Osteoblast (primary cell): ENCODE measurements around the gene C2orf73.

DNA sequence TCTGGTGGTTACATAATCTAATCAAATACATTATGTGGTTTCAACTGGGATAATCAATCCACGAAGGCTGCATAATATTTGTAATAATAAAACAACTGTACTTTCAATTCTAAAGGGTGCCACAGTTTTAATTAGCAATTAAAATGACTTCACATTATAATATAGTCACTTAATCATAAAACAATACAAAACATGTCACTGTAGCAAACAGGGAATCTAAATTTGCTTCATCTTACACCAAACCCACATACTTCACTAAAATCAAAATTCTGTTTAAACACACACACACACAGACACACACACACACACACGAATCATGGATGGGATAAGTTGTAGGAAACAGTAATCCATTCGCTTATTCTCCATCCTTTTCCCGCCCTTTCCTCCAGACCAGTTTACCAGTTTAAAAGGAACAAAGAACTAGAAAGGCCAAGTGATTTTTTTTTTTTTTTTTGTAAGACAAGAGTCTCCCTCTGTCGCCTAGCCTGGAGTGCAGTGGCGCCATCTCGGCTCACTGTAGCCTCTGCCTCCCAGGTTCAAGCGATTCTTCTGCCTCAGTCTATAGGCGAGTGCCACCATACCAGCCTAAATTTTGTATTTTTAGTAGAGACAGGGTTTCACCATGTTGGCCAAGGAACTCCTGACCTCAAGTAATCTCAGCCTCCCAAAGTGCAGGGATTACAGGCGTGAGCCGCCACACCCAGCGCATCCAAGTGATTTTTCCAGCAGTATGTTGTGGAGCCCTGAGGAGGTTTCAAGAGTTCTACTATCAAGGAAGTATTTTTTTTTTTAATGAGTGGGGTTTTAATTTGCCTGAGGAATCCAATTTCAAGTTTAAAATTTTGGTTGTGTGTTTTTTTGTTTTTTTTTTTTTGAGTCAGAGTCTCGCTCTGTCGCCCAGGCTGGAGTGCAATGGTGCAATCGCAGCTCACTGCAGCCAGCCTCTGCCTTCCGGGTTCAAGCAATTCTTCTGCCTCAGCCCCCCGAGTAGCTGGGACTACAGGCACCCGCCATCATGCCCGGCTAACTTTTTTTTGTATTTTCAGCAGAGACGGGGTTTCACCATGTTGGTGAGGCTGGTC is 5.6 kb downstream of the PSME4 start:
- CAGE, long polyA plus RNA: no peak
- RRBS: no CpG with 5 or more reads among the region's 20 CpGs

DNA sequence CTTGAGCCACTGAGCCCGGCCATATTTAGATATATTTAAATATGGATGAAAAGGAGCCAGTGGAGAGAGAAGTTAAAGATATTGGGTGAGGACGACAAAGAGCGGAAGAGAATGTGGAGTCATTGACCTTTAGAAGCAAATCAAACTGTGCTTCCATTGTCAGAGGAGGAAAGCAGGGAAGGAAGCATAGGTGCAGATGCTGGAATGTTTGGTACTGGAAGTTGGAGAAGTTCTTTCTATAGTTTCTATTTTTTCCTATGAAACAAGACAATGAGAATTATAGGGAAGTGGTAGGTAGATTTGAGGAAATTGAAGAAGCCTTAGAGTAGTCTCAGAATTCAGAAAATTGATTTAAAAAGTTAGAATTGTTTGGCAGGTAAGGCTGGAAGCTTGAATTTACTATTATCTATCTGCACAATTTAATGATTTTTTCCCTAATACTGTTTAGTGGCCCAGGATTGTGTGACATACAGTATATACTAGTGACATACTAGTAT is 3.3 kb downstream of the ACYP2 start:
- CAGE, long polyA plus RNA: no peak
- RRBS: no CpG with 5 or more reads among the region's 3 CpGs

GRCh38 chr2:54164026-54164742 is 91.8 kb downstream of the TSPYL6 start:
- CAGE, long polyA plus RNA: no peak
- RRBS: no CpG with 5 or more reads among the region's 5 CpGs

- CAGE, long polyA plus RNA: no peak
- RRBS: no CpG with 5 or more reads among the region's 34 CpGs
Observed at GRCh38 chr2:54330701-54331330, at the start of gene C2orf73. TSS of gene C2orf73 (plus strand) at chr2:54330884.

DNA sequence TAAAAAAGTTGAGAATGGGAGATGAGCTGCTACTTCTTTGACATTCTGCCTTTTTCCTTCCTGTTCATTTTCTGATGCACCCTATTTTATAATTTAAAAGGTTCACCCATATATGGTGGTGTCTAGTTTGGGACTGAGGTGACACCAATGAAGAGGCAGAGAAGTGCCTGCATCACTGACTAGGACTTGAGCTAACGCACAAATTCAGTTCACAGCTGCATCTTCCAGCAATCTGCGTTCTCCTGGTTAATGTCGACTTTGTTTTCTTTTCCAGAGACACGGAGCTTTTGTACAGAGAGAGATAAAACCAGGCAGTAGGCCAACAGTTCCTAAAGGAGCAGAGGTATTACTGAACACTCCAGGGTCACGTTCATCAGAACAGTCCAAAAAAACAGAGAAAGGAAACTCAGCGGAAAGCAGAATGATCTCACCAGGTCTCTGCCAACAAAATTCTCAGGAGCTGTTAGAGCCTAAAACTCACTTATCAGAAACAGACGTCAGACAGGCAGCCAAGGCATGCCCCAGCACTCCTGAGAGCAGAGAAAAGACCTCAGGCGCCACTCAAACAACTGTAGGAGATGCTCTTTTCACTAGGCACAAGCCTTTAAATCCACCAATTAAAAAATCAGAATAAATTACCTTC is 29.4 kb downstream of the C2orf73 start:
- CAGE, long polyA plus RNA: no peak
- RRBS: no CpG with 5 or more reads among the region's 8 CpGs

GRCh38 chr2:54620607-54621233 is 102.7 kb upstream of the EML6 start:
- CAGE, long polyA plus RNA: no peak
- RRBS: no CpG with 5 or more reads among the region's 5 CpGs

DNA sequence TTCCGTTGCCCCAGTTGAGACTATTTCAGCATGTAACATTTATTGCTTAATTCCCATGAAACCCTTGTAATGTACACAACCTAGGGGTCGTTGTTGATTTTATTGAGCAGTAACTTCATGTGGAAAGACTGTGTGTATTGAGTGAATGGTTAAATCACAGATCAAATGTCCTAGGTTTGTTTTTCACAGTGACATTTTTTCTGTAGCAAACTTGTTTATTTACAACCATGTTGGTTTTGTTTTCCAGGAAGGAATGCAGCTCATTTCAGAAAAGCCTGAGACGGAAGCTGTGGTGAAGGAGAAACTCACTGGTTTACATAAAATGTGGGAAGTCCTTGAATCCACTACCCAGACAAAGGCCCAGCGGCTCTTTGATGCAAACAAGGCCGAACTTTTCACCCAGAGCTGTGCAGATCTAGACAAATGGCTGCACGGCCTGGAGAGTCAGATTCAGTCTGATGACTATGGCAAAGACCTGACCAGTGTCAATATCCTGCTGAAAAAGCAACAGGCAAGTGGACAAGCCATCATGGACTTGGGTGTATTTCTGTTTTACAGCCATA is 79.3 kb upstream of the EML6 start:
- CAGE, long polyA plus RNA: no peak
- RRBS: no CpG with 5 or more reads among the region's 6 CpGs

DNA sequence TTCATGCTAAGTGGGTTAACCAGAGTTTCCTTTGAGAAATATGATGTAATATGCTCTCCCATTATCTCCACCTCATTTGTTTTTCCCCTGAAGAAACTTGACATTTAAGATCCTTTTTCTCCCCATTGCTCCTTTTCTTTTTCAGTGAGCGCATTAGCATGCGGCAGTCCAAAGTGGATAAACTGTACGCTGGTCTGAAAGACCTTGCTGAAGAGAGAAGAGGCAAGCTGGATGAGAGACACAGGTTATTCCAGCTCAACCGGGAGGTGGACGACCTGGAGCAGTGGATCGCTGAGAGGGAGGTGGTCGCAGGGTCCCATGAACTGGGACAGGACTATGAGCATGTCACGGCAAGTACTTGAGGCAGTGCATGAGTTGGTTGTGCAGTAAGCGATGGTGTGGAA is 74.6 kb upstream of the EML6 start:
- CAGE, long polyA plus RNA: no peak
- RRBS: no CpG with 5 or more reads among the region's 9 CpGs

- CAGE, long polyA plus RNA: no peak
- RRBS: no CpG with 5 or more reads among the region's 5 CpGs
Observed at GRCh38 chr2:54654893-54655311, 68.6 kb upstream of the EML6 start.

DNA sequence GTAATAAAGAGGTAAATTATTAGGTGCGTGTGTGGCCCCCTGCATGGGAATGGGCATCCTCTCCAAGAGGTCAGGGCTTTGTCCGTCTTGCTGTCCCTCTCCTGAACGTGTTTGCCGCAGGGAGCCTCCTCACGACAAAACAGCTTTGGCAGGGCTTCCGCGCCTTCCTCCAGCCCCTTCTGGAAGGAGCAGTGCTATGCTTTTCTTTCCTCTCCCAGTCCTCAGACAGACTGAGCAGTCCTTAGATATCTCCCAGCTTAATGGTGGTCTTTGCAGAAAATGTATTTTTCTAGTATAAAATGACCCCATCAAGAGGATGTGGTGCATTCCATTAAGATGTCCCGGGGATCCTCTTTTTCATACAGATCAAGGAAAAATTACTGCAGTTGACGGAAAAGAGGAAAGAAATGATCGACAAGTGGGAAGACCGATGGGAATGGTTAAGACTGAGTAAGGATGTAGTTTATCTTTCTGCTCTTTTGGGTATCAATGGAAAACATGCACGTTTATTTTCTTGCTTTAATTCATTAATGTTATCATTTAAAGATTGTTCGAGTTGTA is 67.8 kb upstream of the EML6 start:
- CAGE, long polyA plus RNA: no peak
- RRBS: no CpG with 5 or more reads among the region's 13 CpGs

- CAGE, long polyA plus RNA: no peak
- RRBS: no CpG with 5 or more reads among the region's 9 CpGs
Observed at GRCh38 chr2:54668639-54669320, 54.7 kb upstream of the EML6 start.

- CAGE, long polyA plus RNA: no peak
- RRBS: 11% methylated on average over 4 of the region's 40 CpGs
Observed at GRCh38 chr2:54709032-54710123, 14.1 kb upstream of the EML6 start.

GRCh38 chr2:54724000-54724292 is 484 bp downstream of the EML6 start:
- CAGE, long polyA plus RNA: no peak
- RRBS: 8% methylated on average over 1 of the region's 14 CpGs

DNA sequence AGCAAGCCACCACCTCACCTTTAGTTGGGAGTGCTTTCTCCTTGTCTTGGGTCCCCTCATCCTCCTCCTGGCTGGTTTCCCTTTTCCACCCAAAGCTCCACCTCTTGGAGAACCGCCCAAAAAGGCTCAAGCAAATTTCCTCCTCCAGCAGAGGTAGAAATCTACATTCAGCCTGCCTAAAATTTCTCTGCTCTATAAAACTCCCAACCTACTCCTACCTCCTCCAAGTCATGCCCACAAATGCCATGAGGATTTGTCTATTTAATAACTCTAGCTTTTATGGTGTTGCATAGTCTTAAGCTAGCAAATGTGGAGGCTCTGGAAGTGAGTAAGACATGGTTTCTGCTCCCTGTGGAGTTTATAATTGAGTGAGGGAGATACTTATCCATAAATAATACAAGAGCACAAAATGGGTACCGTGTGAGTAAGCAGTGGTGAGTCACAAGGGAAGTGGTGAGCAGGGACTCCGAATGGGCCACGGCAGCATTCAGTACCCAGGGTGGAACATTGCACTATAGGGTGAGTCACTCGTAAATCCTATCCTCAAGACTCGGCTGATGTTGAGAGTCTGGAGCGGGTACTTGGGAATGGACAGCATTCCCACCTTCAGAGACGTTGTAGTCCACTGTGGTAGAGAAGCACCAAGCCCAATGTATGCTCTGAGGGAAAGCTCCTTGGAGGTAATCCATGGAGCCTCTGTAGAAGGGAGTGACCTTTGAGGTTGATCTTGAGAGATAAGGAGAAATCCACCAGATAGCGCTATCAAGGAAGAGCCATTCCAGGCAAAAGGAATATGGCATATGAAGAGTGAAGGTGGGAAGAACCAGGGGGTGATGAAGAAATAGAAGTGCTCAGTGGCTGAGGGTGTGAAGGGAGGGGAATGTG is 146.2 kb downstream of the RTN4 start:
- CAGE, long polyA plus RNA: no peak
- RRBS: no CpG with 5 or more reads among the region's 9 CpGs

- CAGE, long polyA plus RNA: no peak
- RRBS: no CpG with 5 or more reads among the region's 2 CpGs
Observed at GRCh38 chr2:55024040-55024495, 26.2 kb downstream of the RTN4 start.

GRCh38 chr2:55061657-55062261 is 11.5 kb upstream of the RTN4 start:
- CAGE, long polyA plus RNA: no peak
- RRBS: no CpG with 5 or more reads among the region's 23 CpGs

DNA sequence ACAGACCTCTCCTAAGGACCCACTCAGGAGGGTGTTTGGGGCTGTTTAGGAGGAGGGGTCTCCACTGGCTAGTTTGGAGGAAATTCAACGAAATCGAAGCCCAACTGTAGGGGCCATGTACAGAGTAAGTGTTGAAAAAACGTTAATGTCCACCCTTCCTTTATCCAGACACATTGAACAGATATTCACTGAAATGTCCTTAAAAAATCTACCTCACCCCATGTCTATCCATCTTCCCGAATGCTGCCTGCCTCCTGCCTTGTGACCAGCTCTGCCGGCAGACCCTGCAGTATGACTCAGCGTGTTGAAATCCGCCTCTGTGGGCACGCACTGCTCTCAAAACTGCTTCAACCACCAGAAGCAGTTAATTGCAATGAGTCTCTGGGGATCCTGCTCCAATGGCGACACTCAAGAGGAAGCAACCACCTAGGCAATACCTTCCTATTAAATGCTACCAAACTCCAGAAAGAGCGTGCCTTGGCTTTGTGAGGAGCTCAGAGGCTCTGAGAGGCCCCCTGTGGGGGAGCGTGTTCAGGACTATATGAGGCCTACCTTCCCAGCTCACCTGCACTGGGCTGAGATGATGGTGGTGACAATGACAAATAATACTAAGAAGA is 61.5 kb upstream of the RTN4 start:
- CAGE, long polyA plus RNA: no peak
- RRBS: no CpG with 5 or more reads among the region's 11 CpGs

- CAGE, long polyA plus RNA: no peak
- RRBS: no CpG with 5 or more reads among the region's 4 CpGs
Observed at GRCh38 chr2:55118531-55119108, 68.4 kb upstream of the RTN4 start.

DNA sequence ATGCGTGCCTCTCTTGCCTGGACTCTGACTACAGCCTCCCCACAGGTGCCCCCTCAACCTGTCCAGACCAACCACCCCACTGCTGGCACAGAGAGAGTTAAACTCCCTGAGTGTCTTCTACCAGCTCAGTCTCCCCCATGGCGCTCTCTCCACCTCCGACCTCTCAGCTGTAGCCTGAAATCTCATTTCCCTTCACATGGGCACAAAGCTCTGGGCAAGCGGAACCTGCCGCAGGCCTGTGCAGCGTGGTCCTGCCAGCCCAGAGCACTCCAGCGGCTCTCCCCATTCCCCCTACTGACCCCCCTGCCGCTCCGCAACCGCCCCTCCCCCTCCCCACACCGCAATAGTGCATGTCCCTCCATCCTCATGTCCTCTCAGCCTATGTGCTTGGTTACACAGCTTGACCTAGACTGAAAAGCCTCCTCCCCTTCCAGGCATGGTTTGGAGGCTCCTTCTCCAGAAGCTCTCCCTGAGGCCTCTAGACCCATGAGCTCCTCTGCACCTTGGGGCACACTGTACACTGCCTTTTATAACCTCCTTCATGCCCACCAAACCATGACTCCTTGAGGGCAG is 87.4 kb upstream of the RTN4 start:
- CAGE, long polyA plus RNA: no peak
- RRBS: no CpG with 5 or more reads among the region's 11 CpGs

DNA sequence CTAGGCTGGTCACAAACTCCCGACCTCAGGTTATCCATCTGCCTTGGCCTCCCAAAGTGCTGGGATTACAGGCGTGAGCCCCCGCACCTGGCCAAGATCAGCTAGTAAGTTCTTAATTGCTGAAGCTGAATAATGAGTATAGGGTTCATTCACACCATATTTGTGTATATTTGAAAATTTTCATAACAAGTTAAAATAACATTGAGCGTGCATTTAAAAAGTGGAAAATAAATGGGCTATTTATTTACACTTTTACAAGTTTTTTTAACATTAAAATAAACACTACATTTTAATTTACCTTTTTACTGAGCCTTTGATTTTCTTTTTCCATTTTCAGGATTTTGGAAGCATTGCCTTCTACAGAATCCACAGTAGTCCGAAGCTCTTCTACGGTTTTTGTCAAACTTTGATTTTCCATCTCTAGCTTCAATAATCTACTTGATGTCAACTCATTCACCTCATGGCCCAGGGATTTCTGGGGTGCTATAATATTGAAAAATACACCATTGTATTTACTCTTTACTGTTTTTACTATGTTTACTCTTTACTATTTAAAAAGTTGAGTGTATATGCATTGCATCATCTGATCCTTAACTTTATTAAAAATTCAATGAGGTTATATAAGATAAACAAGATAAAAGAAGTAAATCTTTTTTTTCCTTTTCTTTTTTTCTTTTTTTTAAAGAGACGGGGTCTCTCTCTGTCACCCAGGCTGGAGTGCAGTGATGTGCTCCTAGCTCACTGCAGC is 70.3 kb upstream of the MTIF2 start:
- CAGE, long polyA plus RNA: no peak
- RRBS: no CpG with 5 or more reads among the region's 7 CpGs